A375 (cell line): ENCODE results near the gene ITPR1.

DNA sequence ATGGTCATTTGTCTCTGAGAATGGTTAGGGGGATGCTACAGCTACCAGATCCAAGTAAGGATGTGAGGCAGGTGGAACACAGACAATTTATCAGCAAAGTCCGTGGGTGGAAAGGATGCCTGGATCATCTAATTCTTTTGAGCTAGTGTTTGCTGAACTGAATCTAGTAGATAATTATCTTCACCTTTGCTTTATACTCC, 369.4 kb downstream of the CHL1 start:
- RAMPAGE, long total RNA: no peak

- RAMPAGE, long total RNA: no peak
Observed at GRCh38 chr3:2099685-2100121, 1.0 kb downstream of the CNTN4 start.

- RAMPAGE, long total RNA: no peak
Observed at GRCh38 chr3:2222080-2222641, 123.5 kb downstream of the CNTN4 start.

DNA sequence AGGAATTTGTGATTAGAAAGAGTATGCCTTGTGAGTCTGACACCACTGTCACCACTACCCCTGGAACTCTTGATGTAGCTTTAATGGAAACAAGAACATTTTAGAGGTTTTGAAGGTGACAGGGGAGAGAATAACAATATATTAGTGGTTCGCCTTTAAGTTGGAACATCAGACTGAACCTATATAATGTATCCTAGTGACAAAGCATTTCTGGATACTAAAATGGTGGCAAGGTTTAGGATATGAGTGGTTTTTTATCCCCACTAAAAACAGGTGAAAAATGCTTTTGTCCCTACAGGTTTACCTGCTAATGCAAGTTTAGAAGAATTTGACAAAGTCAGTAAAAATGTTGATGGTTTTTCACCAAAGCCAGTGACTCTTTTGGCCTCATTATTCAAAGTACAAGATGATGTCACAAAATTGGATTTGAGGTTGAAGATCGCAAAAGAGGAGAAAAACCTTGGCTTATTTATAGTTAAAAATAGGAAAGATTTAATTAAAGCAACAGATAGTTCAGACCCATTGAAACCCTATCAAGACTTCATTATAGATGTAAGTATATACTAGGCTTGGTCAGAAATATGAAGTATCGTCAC, 20.5 kb downstream of the TRNT1 start:
- RAMPAGE, long total RNA: no peak

DNA sequence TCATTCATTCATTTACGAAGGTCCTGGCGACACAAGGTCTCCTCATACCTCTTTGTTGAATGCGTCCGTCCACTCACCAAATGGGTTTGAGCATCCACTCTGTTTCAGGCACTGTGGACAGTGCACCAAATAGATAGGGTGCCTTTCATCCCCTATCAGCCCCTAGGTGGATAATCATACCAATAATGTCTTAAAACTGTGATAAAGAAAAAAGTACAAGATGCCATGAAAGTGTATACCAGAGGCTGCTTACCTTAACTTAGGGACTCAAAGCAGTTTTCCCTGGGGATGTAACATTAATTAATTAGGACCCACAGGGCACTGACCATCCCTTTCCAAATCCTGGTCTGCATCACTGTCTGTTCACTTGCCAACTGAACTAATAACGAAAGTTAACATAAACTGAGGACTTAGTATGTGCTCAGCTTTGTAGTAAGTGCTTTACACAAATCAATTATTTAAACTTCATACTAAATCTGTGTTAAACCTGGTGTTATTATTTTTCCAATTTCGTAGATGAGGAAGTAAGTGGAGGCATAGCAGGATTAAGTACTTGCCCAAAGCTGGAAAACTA, 37.1 kb upstream of the LRRN1 start:
- RAMPAGE, long total RNA: no peak

DNA sequence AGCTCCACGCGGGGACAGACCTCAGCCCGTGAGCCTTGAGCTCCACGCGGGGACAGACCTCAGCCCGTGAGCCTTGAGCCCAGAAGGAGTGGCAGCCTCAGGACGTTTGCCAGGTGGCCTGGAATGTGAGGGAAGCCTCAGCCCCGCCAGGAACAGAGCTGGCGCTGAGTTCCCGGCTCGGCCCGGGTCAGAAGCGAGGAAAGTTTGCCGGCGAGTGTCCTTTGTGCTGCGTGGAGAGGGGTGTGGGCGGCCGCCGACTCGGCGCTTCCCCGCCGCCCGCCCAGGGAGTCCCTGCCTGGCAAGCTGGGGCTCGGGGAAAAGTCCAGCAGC, 1.4 kb downstream of the LRRN1 start:
- RAMPAGE, long total RNA: no peak

GRCh38 chr3:4492629-4493644, at the start of gene ITPR1:
Gene ITPR1, plus strand, starts transcription at chr3:4493348.
- RAMPAGE, long total RNA: no peak

- RAMPAGE, long total RNA: no peak
Observed at GRCh38 chr3:4494303-4495374, 1.5 kb downstream of the ITPR1 start.

- RAMPAGE, long total RNA: no peak
Observed at GRCh38 chr3:4550537-4551209, 57.5 kb downstream of the ITPR1 start.

DNA sequence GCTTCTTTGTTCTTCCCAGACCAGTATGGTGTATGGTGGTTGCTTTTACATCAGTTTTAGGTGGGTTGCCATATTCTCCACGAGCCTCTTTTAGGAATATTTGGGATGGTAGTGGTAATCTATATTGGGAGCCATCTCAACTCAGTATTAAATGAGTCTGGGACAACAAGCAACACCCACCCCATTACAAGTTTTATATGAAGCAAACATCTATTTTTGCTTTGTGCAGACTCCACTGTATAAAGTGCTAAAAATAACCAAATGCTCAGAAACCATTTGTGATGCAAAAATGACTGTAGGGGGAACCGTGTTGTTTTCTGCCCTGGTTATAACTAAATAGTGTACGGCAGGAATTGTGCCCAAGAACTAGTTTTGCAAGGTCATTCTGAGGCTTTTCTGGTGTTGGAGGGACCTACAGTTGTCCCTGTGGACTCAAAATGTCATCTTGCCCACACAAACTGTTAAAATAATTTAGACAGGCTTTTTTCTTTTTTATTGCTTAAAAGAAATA, 88.3 kb downstream of the ITPR1 start:
- RAMPAGE, long total RNA: no peak

DNA sequence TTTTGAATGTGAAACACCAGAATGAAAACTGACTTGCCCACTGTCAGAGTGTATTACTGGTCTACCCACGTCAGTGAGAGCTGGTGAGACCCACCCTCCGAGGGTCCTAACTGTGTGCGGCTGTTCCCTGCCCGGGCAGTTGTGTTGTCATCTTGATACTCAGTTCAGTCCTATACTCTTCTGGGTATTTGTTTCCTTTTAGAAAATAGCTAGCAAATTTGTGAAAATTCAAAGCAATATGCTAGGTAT, 91.7 kb downstream of the ITPR1 start:
- RAMPAGE, long total RNA: no peak

DNA sequence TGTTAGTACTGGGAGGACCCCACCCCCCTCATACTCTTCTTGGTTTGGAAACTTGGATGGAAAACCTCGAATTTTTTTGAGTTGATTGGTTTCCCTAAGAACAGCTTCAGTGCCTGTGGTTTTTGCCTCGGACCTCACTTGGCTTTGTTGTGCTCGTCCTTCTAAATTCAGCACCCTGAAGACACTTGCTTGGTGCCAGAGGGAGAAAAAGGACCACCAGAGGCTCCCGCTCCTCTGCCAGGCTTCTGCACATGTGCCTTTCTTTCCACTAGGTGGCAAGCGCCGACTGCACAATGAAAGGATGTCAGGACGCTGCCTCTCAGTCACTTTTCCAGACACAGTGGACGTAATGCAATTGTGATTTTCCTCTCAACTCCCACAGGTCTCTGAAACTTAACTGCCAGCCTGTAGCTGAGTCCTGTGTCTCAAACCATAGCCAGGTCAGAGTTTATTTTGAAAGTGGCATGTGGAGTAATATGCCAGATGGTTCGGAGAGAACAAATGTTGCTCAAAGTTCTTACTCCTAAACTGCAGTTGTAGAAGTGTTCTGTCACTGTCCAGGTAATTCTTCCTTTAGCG, 162.8 kb downstream of the ITPR1 start:
- RAMPAGE, long total RNA: no peak

GRCh38 chr3:4718596-4719639, 225.8 kb downstream of the ITPR1 start:
- RAMPAGE, long total RNA: no peak

GRCh38 chr3:4750032-4750700, 229.1 kb upstream of the BHLHE40 start:
- RAMPAGE, long total RNA: no peak

- RAMPAGE, long total RNA: no peak
Observed at GRCh38 chr3:4817611-4818496, 161.4 kb upstream of the BHLHE40 start.

DNA sequence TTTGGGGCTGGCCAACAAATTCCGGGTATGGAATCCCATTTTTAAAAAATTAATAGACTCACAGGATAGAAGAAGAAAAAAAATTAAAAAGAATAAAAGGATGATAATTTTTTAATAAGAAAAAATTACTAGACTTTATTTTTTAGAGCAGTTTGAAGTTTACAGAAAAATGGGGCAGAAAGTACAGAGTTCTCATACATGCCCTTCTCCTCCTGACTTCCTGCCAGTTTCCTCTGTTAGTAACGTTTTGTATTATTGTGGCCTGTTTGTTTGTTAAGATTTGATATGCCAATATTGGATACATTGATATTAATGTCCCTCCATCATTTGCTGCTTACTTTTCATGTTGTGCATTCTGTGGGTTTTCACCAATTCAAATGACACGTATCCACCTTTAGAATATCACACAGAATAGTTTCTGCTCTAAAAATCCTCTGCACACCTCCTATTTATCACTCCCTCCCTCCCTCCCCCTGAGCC, 149.8 kb upstream of the BHLHE40 start:
- RAMPAGE, long total RNA: no peak

DNA sequence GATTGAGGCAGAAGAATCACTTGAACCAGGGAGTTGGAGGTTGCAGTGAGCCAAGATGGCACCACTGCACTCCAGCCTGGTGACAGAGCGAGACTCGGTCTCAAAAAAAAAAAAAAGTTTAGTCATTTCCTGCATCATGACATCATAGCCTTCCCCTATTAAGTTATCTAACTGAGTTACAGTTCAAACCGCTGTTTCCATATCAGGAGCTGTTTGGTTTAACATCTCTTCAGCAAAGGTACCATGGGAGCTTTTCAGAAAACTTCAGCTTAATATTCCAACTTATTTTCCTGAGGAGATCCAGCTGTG, 77.5 kb upstream of the BHLHE40 start:
- RAMPAGE, long total RNA: no peak

DNA sequence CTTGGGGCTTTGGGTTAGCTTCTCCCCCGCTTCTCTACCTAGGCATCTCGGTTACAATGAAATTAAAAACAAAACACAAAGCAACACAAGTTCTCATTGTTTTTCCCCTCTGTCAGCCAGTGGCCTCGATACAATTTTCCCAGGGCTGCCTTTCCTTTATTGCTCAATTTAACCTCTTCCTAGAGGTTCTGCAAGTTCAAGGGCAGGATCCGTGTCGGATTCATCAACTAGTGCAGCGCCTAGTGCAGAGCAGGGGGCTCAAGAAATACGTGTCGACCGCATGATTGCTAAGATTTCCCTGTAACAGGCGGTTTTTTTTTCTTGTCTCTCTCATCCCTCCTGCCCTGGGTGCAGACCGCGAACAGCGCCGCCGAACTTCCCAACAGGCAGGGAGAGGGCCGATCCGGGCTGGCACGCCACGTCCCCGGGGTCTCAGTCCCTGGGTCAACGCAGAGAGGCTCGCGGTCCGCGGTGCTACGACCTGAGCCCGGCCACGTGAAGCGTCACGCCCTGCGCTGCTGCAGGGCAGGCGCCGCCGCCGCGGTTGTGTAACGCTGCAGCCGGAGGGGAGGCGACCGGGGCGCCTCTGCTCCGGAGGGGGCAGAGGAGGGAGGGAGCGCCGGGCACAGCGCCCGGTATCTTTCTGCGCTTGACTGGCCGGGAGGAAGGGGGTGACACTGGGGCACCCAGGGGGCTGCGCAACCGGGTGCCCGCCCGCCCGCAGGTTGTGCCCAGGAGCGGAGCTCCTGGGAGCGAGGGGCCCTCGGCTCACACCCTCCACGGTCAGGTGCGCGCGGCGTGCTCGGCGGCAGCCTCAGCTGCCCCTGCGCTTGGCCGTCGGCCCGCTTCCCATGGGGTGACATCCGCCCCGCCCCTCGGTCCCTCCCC, 1.2 kb upstream of the BHLHE40 start:
- RAMPAGE, long total RNA: no peak

DNA sequence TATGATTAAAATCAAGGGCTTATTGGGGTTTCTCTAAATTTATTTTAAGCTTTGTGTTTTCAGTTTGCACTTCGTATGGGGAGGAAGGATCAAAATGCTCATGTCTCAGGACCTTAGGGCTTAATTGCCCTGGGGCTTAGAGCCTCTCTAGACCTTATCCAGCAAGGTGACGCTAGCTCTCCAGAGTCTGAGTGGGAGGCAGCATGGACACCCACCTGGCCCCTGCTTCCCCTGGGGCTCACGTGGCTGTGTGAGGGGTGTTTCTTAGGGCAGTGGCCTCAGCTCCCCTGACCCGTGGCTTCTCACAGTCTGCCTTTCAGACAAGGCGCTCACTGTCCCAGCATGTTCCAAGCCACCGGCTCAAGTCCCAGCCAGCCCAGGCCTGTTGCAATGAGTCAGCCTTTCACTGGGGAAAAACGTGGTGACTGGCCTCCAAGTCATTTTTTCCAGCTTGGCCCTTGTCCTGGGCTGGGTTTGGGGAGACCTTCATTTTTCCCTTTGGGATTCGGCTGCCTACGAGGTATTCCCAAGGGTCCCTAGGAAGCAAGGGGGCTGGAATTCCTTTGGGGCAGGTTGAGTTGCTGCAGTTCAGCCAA, 15.6 kb downstream of the BHLHE40 start:
- RAMPAGE, long total RNA: no peak

GRCh38 chr3:4995354-4996019, 16.2 kb downstream of the BHLHE40 start:
- RAMPAGE, long total RNA: no peak